Right lobe of liver (tissue), 4 donors: ENCODE data around the gene KATNAL1.

DNA sequence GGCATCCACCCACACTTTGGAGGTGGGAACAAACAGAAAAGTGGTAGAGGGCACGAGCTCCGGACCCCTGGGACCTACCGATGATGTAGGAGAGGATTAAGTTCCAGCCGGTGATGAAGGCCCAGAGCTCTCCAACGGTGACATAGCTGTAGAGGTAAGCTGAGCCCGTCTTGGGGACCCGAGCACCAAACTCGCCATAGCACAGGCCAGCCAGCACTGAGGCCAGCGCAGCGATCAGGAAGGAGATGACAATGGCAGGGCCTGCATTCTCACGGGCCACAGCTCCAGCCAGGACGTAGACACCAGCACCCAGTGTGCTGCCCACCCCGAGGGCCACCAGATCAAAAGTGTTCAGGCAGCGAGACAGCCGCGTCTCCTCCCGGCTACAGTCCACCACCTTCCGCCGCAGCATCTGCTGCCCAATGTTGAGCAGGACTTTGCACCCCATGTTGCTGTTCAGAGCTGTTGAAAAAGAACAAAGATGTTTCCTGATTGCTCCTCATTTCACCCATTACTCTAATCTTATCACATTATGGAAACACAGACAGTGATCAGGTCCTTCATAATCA is 59.7 kb downstream of the SLC7A1 start:
- PRO-cap, 4 experiments, result no peak in any of the 4 experiments
- RAMPAGE, long total RNA, 2 experiments, result no peak in any of the 2 experiments

DNA sequence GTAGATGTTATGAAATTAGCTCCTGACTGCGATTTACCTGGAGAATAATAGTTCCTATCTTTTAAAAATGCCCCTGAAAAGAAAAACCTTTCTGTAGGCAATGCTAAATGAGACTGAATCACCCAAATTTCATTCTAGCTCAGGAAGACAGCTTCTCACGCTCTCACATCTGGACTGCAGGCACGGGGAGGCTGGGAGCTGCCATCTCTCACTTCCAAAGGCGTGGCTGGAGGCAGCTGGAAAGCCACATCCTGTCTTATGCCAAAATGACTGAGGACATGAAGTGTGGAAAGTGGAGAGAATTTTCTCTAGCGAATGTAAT is 58.0 kb upstream of the UBL3 start:
- PRO-cap, 4 experiments, result no peak in any of the 4 experiments
- RAMPAGE, long total RNA, 2 experiments, result no peak in any of the 2 experiments

GRCh38 chr13:30108604-30109413 is 198.5 kb downstream of the KATNAL1 start:
- PRO-cap, 4 experiments, result peak in 4 of 4 experiments; most common plus-strand start chr13:30108976 (in 1); most common minus-strand start chr13:30108886 (in 2)
- RAMPAGE, long total RNA, 2 experiments, result start-site peak on the minus strand in 1 of 2 experiments, at chr13:30108864-30108908 at its widest, 11 reads per replicate

- PRO-cap, 4 experiments, result peak in 4 of 4 experiments; most common plus-strand start chr13:30113359 (in 4)
- RAMPAGE, long total RNA, 2 experiments, result no peak in any of the 2 experiments
Observed at GRCh38 chr13:30113256-30113463, 194.2 kb downstream of the KATNAL1 start.

DNA sequence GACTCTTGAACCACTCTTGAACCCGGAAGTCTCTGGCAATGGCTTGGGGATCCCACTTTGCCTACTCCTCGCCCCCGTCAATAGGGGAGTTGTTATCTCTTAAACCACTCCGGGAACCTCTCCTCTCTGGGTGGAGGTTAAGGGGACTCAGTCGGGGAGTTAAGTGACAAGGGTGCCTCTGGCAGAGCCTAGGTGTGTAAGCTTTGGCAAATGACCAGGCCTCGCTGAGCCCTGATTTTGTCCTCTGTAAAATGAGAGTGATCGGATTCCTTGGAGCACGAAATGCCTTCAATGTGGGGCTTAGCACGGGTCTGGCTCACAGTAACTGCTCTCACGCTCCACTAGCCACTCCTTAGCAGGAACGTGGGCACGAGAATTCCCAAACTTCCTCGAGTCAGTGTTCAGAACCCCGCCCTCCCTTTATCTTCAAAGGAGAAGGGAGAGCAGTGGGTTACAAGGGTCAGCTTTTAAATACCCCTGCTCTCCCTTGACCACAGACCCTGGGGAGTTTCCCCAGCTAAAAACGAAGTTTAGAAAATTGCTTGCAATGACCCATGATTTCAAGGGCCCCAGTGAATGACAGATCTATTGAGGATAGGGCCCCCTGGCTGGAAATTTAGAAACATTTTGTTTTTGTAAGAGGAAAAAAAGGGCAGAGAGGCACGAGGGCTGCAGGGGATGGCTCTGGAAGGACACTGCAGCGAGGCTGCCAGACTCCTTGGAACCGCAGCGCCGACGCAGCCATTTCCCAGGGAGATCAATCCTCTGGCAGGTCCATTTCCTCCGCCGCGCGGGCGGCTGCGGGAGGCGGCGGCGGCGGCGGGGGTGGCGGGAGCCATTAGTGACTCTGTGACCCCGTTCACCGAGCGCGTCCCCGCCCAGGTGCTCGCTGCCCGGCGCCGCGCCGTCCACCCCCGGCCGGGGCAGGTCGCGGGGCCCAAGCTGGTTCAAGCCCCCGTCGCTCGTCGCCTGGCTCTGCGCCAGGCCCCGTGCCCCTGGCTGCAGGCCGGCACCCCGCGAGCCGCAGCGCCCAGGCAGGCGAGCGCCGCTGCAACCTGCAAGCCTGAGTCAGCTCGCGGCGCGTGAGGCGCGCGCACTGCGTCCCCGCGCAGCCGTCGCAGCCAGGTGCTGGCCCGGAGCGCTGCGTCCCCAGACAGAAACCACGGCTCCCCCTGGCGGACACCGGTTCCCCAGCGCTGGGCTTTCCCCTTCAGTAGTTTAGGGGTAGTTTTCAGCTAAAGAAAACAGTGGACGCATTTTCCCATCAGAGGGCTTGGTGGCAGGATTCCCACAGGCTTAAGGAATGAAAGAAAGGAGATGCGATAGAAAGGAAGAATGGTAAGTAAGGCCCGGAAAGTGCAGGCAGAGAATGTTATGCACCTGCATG is 192.9 kb downstream of the KATNAL1 start:
- PRO-cap, 4 experiments, result peak in 4 of 4 experiments; most common plus-strand start position 712 of the sequence (in 3); most common minus-strand start position 1,070 of the sequence (in 4)
- RAMPAGE, long total RNA, 2 experiments, result no peak in any of the 2 experiments

DNA sequence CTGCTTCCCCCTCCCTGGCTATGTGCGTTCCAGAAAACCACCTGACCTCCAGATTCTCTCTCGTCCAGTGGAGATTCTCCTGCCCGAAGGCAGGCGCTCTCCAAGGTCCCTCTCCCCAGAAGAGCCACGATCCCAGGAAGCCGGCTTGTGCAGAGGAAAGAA is 153.2 kb downstream of the KATNAL1 start:
- PRO-cap, 4 experiments, result no peak in any of the 4 experiments
- RAMPAGE, long total RNA, 2 experiments, result no peak in any of the 2 experiments

GRCh38 chr13:30157598-30158059 is 149.7 kb downstream of the KATNAL1 start:
- PRO-cap, 4 experiments, result no peak in any of the 4 experiments
- RAMPAGE, long total RNA, 2 experiments, result no peak in any of the 2 experiments

DNA sequence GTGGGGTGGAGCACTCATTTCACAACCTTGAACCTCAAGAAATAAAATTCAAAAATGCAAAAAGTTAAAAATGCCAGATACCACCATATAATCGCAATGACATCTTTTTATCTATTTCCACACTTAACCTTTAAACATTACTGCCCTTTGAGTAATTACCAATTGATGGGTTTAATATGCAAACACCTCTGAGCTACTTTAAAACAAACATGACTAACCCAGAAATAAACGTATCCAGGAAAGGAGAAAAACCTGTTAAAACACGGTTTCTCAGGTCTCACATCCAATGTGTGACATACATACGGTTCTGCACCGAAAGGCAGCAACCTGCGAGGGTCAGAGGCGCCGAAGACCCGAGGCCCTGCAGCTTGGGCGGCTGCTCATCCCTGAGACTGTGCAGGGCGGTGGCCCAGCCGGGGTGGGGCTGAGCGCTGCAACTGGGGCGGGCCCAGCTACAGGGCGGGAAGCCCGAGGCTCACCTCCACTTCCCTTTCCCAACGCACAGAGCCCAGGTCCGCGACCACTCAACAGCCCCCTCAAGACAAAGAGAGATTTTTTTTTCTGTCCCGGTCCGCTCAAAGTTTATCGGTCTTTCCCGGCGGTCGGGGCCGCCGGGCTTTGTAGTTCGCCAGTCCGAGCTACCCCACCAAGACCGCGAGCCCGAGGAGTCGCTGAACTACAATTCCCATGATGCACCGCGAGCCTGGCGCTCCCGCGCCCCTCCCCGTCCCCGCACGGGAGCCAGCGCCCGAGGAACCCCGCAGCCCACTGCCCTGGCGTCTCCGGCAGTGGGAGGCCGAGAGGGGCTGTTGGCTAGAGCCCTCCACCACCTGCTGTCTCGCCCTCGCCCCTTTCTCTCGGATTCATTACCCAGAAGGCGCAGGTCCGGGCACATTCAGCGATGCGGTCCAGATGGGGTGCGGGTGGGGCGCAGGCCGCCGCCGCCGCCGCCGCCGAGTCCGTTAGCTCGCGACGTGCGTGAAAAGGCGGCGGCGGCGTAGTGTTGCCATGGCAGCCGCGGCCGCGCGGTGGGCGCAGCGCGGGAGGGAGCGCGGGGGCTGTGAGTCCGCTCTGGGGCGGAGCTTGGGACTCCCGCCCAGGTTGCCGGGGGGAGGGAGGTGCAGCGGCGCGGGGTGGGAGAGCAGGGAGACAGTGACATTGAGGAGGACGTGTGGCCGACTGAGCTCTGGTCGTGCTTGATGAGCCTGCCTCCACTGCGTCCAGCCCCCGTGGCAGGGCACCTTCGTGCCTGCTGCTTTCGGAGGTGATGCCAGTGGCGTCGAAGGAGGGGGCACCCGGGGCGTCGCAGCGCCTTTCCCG is at the start of gene KATNAL1:
Gene KATNAL1, minus strand, starts transcription at position 1,091 of the 1,320 bp plus-strand sequence.
- PRO-cap, 4 experiments, result peak in 4 of 4 experiments; most common plus-strand start position 1,144 of the sequence (in 4); most common minus-strand start position 964 of the sequence (in 4)
- RAMPAGE, long total RNA, 2 experiments, result start-site peak on the minus strand in 2 of 2 experiments, centred at positions 397 to 969 of the sequence, 29 to 89 reads per replicate

DNA sequence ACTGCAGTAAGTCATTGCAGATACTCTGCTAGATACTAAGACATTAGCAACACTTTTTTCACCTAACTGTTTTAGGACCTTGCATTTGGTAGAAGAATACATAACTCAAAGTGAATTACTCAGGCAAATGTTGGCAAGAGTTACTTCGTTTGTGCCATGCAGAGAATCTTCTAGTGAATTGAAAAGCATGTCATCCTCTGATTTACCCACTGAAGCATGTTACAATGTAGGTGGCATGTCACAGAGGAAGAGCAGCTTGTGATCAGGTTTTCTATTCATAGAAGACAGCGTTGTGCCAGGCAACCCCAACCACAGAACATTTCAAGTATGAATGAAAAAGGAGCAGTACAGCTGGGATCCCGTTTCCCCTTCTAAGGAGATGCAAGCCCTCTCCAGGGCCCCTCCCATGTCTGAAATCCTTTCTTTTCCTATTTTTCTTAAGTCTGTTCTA is 5.9 kb upstream of the KATNAL1 start:
- PRO-cap, 4 experiments, result no peak in any of the 4 experiments
- RAMPAGE, long total RNA, 2 experiments, result no peak in any of the 2 experiments

- PRO-cap, 4 experiments, result peak in 3 of 4 experiments; most common plus-strand start chr13:30318397 (in 1); most common minus-strand start chr13:30318159 (in 2)
- RAMPAGE, long total RNA, 2 experiments, result no peak in any of the 2 experiments
Observed at GRCh38 chr13:30317862-30318712, 10.7 kb upstream of the KATNAL1 start.

DNA sequence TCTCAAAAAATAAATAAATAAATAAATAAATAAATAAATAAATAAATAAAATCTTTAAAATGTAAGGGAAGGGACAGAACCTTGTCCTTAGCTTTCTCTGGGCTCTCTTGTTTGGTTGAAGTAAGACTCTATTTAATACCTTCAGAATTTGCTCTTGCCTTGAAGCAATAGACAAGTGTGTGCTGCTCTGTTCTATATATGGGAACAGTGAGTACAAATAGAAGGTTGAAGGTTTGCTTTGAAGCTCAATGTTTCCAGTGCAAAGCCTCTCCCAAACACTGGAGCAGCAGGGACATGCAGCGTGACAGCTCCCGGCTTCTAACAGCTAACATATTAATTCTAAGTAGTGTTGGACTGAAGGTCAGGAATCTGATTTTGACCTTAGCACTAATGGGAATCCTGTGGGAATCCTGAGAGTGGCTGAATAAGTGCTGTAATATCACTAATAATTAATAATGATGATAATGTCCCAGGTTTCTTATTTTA is 16.9 kb upstream of the UBE2L5 start:
- PRO-cap, 4 experiments, result peak in 2 of 4 experiments; most common plus-strand start position 278 of the sequence (in 2); most common minus-strand start position 280 of the sequence (in 2)
- RAMPAGE, long total RNA, 2 experiments, result no peak in any of the 2 experiments

DNA sequence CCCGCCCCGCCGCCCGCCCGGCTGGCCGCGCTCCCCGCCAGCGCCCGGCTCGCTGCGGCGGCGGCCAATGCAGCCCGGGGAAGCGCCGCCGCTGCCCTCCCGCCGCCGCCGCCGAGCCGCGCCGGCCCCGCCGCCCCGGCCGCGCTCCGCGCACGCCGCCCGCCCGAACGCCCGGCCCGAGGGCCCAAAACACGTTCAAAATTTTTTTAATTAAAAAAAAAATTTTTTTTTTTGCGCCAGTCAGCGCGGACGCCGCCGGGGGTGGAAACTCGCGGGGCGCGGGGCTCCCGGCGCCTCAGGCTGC is 497 bp downstream of the HMGB1 start:
- PRO-cap, 4 experiments, result peak in 4 of 4 experiments; most common plus-strand start position 67 of the sequence (in 3); most common minus-strand start position 186 of the sequence (in 1)
- RAMPAGE, long total RNA, 2 experiments, result no peak in any of the 2 experiments

- PRO-cap, 4 experiments, result peak in 3 of 4 experiments; most common plus-strand start chr13:30615967 (in 3); most common minus-strand start chr13:30615981 (in 3)
- RAMPAGE, long total RNA, 2 experiments, result no peak in any of the 2 experiments
Observed at GRCh38 chr13:30615429-30616396, 2.0 kb upstream of the USPL1 start.

DNA sequence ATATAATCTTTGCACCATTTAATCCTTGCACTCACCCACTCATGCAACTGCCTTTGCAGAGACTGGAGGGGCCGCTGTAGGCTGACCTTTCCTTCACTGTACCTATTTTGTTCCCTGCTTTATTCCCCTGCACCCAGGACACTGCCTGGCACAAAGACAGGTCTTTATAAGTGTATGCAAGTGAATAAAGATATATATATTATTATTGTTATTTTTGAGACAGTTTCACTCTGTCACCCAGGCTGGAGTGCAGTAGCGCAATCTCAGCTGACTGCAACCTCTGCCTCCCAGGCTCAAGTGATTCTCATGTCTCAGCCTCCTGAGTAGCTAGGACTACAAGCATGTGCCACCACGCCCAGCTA is 3.9 kb downstream of the ALOX5AP start:
- PRO-cap, 4 experiments, result no peak in any of the 4 experiments
- RAMPAGE, long total RNA, 2 experiments, result no peak in any of the 2 experiments

DNA sequence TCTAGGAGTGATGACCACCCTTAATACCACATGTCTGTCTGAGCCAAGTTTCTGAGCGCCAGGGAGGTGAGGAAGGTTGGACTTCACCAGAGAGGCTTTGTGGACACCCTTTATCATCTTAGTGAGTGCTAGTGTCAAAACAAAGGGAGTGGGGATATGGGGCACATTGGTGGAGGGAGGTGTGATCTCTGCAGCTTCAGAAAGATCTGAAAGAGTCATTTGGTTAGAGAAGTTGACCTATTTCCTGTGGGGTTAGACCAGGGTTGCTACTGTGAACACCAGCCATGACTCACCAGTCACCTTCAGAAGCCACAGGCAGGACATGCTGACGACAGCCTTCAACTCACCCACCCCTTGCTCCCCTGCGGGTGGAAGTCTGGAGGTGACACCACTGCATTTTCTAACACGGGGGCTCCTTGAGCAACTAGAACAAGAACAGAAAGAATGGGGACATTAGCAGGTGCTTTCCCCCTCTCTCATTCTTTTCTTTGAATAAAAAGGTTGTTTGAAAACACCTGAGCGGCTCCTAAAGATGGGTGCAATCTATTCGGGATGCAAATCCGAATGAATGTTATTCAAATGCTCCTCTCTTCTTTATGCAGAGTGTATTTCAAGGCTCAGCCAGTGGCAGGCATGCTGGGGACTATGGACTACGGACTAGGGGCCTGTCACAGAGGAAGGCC is 9.0 kb downstream of the ALOX5AP start:
- PRO-cap, 4 experiments, result peak in 1 of 4 experiments; most common plus-strand start position 432 of the sequence (in 1); most common minus-strand start position 208 of the sequence (in 1)
- RAMPAGE, long total RNA, 2 experiments, result no peak in any of the 2 experiments

DNA sequence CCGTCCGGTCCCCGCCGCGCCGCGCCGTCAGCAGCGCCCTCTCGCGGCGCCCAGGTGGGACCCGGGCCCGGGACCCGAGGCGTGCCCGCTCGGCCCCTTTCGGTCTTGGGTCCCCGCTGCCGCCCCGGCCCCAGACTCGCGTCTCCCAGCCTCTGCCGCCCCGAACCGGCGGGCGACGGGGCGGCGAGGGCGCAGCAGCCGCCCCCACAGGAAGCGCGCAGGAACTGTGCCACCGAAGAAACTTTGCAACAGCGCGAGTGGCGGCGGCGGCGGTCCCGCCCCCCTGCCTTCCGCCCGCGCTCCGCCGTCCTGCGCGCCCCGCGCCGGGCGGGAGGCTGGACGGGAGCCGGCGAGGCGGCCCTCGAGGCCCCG is 496 bp downstream of the B3GLCT start:
- PRO-cap, 4 experiments, result peak in 4 of 4 experiments; most common plus-strand start position 314 of the sequence (in 2); most common minus-strand start position 29 of the sequence (in 1)
- RAMPAGE, long total RNA, 2 experiments, result no peak in any of the 2 experiments

- PRO-cap, 4 experiments, result no peak in any of the 4 experiments
- RAMPAGE, long total RNA, 2 experiments, result no peak in any of the 2 experiments
Observed at GRCh38 chr13:31208112-31208705, 8.4 kb downstream of the B3GLCT start.

- PRO-cap, 4 experiments, result no peak in any of the 4 experiments
- RAMPAGE, long total RNA, 2 experiments, result no peak in any of the 2 experiments
Observed at GRCh38 chr13:31221029-31221389, 21.2 kb downstream of the B3GLCT start.

- PRO-cap, 4 experiments, result no peak in any of the 4 experiments
- RAMPAGE, long total RNA, 2 experiments, result no peak in any of the 2 experiments
Observed at GRCh38 chr13:31654936-31655331, 84.4 kb upstream of the RXFP2 start.

DNA sequence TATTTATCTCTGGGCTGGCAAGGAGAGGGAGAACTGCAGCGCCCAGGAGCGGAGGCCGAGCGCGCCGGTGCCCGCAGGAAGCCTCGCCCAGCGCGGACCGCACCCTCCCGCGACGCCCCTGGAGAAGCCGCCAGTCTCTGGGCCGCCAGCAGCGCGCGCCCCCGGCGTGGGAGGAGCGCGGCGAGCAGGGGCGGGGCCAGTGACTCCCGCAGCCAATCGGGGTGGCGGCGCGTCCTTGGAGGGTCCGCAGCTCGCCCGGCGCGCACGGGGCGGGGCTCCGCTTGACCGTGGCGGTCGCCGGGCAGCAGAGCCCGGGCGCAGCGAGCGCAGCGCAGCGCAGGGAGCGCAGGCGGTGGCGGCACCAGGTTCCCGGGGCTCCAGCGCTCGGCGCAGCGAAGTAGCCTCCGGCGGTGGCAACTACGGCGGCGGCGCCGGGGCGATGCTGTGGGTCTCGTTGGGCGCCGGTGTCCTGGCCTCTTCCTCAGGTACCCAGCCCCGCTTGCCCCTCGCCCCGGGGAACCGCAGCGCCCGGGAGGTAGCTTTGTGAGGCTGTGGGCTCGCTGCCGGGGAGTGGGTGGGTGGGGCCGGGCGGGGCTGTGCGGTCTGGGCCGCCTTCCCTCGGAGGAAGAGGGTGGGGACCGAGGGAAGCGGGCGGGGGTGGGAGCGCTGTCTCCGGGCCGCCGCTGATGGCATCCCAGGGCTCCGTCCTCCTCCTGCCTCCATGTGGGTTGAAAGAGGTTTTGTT is 107.3 kb downstream of the RXFP2 start:
- PRO-cap, 4 experiments, result peak in 4 of 4 experiments; most common plus-strand start position 265 of the sequence (in 2); most common minus-strand start position 120 of the sequence (in 4)
- RAMPAGE, long total RNA, 2 experiments, result no peak in any of the 2 experiments